MCF 10A (cell line): Measurements from ENCODE around the genes ERGIC3 and SPAG4.

DNA sequence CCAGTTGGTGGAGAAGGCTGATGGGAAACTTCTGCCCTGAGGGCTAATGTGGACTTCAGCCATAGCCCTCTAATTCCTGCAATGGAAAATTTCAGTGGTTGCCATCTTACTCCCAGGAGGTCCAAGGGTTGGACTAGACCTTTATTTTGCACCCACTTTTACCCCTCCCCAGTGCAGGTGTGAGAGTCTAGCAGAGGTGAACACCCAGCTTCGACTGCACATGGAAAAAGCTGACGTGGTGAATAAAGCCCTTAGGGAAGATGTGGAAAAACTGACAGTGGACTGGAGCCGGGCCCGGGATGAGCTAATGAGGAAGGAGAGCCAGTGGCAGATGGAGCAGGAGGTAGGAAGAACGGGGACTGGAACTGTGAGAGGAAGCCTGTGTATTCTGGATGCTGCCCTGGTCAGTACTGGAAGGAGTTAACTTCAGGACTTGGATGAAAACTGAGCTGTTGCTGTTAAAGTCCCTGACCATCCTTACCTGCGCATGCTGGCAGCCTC lies 10.5 kb downstream of the CEP250 start:
- PRO-cap = no peak
- RRBS = no CpG with 5 or more reads among the region's 6 CpGs

DNA sequence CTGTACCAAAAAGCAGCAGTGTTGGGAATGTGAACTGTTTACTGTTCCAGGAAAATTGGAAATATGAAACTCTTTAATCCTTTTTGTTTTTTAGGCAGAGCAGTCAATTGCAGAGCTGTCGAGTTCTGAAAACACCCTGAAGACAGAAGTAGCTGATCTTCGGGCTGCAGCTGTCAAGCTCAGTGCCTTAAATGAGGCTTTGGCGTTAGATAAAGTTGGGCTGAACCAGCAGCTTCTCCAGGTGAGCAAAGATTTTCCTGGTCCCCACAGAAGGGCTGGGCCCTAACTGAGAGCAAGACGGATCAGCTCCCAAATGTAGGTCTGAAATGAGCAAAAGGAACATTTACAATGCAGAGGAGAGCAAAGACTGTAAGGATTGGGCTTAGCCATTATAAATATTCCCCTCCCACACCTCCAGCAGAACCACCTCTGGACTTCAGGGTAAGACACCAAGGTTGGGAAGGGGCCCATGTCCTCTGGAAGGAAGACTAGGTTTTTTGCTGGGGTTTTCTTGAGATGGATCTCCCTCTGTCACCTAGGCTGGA lies 21.0 kb downstream of the CEP250 start:
- PRO-cap = no peak
- RRBS = no CpG with 5 or more reads among the region's 4 CpGs

- PRO-cap = bidirectional peak, plus-strand start at chr20:35542058, minus-strand start at chr20:35541930
- RRBS = 0% methylated on average over 2 of the region's 71 CpGs
Observed at GRCh38 chr20:35541311-35542740, at the start of gene ERGIC3. ERGIC3 (plus strand) TSS chr20:35542078.

GRCh38 chr20:35555937-35556526 lies 14.2 kb downstream of the ERGIC3 start:
- PRO-cap = no peak
- RRBS = no CpG with 5 or more reads among the region's 19 CpGs

- PRO-cap = no peak
- RRBS = no CpG with 5 or more reads among the region's 31 CpGs
Observed at GRCh38 chr20:35559947-35560776, 18.3 kb downstream of the ERGIC3 start.

- PRO-cap = bidirectional peak, plus-strand start at chr20:35615840, minus-strand start at chr20:35615568; bidirectional peak, plus-strand start at chr20:35616422, minus-strand start at chr20:35616269
- RRBS = under 1% methylated on average over 15 of the region's 73 CpGs
Observed at GRCh38 chr20:35615472-35616348, at the start of gene SPAG4. SPAG4 (plus strand) TSS chr20:35615829.

DNA sequence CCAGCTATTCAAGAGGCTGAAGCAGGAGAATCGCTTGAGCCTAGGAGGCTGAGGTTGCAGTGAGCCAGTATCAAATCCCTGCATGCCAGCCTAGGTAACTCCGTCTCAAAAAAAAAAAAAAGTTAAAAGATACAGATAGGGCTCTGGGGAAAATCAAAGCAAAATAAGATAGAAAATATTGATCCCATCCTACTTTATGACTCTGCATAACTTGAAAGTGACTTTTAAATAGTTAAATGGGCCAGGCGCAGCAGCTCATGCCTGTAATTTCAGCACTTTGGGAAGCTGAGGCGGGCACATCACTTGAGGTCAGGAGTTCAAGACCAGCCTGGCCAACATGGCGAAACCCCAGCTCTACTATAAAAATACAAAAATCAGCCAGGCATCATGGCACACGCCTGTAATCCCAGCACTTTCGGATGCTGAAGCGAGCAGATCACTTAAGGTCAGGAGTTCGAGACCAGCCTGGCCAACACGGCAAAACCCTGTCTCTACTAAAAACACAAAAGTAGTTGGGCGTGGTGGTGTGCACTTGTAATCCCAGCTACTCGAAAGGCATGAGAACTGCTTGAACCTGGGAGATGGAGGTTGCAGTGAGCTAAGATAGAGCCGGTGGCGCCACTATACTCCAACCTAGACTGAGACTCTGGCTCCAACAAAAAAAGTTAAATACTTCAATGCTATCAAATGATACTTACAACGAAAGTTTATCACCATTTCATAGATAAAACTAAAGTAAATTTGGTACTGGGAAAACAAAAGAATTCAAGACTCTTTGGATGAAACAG lies 6.7 kb downstream of the ROMO1 start:
- PRO-cap = no peak
- RRBS = no CpG with 5 or more reads among the region's 15 CpGs

DNA sequence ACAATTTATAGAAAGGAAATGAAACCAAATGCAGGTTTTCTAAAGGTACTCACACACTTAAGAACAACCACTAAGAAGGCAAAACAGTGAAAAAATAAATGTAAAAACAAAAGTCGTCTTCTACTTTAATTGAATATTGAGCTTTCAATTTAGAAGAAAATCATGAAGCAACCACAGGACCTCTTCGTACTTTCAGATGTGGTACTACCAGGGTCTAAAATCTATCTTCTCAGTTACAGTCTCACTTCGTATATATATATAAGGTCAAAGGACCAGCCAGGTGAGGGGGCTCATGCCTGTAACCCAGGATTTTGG lies 12.3 kb downstream of the ROMO1 start:
- PRO-cap = no peak
- RRBS = no CpG with 5 or more reads among the region's 3 CpGs

DNA sequence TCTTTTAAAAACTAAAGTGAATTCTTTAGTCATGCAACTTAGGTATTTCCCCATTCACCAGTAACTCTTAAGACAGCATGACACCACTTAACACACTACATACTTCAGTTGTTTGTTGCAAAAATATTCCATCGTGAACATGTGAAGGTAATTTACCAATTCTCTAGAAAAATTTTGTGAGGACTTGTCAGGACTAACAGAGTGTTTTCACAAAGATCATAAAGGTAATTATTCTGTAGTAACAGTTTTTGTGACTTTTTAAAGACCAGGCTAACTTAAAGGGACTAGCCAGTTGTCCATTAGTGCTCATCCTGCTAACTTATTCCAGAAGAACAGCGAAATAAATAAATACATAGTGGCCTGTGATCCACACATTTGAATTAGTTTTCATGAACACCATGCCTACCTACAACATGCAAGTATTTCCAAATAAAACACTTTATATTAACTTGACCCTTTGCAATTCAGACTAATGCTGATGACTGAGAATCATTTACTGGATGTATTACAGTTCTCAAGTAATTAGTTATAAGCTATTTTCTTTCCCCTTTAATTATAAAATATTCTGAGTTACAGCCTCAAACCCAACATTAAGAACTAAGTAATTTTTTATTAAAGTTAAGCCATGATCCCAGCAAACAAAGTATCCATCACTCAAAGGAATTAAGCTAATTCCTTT lies 11.9 kb downstream of the RBM39 start:
- PRO-cap = no peak
- RRBS = no CpG with 5 or more reads among the region's 2 CpGs

- PRO-cap = no peak
- RRBS = no CpG with 5 or more reads among the region's 4 CpGs
Observed at GRCh38 chr20:35736146-35736709, 5.8 kb downstream of the RBM39 start.

DNA sequence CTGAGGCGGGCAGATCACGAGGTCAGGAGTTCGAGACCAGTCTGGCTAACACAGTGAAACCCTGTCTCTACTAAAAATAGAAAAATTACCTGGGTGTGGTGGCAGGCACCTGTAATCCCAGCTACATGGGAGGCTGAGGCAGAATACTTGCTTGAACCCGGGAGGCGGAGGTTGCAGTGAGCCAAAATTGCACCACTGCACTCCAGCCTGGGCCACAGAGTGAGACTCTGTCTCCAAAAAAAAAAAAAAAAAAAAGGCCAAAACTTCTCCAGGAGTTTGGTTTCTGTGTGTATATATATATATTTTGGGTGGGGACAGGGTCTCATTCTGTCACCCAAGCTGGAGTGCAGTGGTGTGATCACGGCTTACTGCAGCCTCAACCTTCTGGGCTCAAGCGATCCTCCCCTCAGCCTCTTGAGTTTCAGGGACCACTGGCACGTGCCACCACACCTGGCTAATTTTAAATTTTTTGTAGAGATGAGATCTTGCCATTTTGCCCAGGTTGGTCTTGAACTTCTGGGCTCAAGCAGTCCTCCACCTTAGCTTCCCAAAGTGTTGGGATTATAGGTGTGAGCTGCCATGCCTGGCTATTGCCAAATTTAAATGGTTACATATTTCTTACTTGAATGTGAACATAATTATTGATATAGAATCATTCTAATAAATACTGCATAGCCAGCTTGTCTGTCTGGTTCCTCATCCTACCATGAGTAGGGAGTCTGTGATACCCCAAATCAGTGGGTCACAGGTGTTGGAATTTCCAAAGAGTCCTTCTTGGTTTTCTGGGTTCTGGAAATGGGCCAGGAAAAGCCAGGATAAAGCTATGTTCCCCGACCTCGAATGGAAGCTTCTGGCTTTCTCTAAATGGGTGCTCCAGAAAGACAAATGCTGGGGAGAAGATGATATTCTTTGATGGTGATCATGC lies 4.0 kb downstream of the PHF20 start:
- PRO-cap = no peak
- RRBS = no CpG with 5 or more reads among the region's 10 CpGs

- PRO-cap = no peak
- RRBS = no CpG with 5 or more reads among the region's 7 CpGs
Observed at GRCh38 chr20:35906820-35907633, 47.3 kb downstream of the SCAND1 start.

DNA sequence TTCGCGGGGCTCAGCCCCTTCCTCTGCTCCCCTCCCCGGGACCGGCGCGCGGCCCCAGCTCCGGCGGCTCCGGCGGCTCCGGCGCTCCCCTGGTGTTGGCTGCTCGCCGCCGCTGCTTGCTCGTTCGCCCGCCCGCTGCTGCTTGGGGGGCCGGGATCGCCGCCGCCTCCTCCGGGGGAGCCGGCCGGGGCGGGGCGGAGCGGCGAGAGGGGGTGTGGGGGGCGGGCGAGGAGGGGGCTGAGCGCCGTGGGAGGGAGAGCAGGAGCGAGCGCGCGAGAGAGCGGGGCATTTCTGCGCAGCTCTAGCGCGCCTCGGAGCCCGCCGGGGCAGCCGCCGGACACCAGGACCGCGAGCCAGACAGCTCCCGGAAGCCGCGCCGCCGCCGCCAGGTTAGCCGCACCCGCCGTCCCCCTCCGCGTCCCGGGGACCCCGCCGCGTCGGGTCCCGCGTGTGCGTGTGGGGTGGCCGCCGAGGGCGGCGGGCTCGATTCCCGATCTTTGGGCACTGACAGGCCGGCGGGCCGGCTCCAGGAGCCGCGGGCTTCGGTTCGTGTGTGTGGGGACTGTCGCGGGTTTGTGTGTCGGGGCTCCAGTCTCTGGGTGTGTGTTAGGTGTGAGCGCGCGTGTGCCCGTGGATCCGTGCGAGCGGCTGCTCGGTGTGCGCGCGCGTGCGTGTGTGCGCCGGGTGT lies 62.0 kb upstream of the EPB41L1 start:
- PRO-cap = bidirectional peak, plus-strand start at position 286 of the sequence, minus-strand start at position 118 of the sequence; bidirectional peak, plus-strand start at position 356 of the sequence, minus-strand start at position 363 of the sequence
- RRBS = under 1% methylated on average over 35 of the region's 100 CpGs

DNA sequence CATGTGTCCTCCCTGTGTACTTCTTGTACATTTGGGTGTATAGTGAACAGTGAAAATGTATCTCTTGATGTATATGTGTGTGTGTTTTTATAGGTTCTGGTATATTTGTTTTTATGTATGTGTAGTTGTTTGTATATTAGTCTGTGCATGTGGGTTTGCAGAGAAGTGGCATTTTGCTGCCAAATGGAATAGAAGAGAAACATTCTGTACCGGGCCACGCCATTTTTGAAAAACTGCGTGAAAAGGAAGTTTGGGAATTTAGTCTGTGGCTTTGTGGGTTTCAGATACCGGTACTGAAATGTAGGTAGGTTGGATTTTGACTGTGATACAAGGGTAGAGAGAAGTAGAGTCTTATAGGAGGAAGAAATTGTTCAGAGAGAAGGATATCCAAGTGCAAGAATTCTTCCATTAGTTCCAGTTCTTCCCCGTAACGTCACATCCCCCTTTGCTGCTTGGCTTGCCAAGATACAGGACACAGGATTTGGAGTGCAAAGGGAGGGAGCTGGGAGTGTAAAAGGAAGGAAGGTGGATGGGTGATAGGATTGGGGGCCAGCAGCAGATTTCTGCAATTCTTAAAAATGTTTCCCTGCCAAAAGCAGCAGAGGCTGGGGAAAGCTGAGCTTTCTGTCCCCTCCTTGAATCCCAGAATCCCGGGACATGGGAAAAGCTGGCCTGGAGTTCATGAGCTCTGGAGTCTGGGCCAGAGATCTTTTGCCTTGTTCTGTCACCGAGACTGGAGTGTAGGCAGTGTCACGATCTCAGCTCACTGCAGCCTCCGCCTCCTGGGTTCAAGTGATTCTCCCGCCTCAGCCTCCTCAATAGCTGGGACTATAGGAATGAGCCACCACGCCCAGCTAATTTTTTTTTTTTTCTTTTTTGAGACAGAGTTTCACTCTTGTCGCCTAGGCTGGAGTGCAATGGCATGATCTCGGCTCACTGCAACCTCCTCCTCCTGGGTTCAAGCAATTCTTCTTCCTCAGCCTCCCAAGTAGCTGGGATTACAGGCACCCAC lies 60.1 kb upstream of the EPB41L1 start:
- PRO-cap = no peak
- RRBS = 50% methylated on average over 4 of the region's 14 CpGs

DNA sequence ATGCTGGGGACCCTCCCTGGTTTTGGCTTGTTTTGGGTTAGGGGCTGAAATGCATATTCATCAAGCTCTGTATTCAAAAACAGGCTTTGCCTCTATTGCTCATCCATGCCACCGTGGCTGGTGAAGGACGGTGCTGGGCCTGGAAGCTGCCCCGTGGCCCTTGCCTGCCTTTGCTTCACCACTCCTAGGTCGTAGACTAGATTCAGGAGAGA lies 42.0 kb upstream of the EPB41L1 start:
- PRO-cap = no peak
- RRBS = no CpG with 5 or more reads among the region's 4 CpGs

DNA sequence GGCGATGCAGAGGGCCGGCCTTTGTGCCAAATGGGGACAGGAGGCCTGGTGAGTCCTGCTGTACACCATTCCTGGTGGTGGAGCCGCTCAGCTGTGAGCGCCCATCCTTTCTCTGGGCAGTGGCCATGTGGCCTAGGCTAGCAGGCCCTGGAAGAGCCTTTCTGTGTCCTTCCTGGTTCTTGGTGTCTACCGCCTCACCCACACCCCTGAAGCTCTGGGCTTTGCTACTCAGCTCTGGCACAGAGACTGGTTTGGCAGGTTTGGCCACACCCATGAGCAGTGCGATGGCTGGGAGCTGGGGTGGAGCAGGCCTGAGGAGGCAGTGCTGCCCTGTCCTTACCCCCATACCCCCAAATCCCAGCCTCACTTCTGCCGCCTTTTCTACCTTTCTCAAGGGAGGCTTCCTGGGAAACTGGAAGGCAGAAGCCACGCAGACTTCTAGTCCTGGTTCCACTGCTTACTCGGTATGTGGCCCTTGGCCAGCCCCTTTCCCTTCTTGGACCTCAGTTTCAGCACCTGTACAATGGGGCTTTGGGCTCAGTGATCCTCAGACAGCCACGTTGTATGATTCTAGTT lies 32.2 kb upstream of the EPB41L1 start:
- PRO-cap = no peak
- RRBS = no CpG with 5 or more reads among the region's 10 CpGs

- PRO-cap = no peak
- RRBS = no CpG with 5 or more reads among the region's 7 CpGs
Observed at GRCh38 chr20:36153462-36153888, 1.1 kb upstream of the EPB41L1 start.

DNA sequence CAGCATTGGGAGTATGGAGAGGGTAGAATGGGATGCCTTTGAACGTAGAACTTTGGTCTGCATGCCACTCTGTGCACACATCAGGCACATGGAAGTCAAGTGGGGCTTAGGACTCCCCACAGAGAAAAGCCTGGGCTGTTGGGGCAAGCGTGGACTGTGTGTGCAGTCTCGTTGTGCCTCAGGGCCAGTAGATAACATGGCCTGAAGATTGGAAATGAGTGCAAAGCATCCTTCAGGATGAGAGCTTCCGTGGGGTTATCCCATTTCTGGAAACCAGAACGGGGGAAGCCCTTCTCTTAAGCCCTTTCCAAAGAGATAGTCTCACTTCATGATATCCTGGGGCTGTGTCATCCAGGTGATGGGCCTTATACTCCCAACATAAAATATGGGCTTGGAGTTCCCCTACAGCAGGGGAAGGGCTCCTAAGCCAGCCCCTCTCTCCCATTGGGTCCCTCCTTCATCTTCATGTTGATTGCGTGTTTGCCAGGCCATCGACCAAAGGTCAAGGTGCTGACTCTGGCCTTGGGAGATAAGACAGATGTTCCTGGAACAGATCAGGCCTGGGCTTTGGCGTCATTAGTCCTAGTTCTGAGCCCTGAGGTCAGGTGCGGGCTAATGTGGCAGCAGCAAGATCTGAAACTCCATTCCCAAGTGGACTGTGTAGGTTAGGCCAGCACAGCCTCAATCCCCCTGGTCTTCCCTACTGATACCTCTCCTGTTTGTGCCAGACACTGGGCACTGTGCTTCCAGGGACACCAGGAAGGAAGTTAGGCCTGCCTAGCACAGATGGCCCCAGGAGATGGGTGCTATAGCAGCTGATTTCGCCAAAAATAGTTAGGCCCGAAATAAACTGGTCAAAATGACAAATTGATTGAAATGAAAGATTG lies 28.5 kb downstream of the EPB41L1 start:
- PRO-cap = no peak
- RRBS = no CpG with 5 or more reads among the region's 11 CpGs

GRCh38 chr20:36212057-36212681 lies 24.1 kb upstream of the AAR2 start:
- PRO-cap = no peak
- RRBS = no CpG with 5 or more reads among the region's 7 CpGs

DNA sequence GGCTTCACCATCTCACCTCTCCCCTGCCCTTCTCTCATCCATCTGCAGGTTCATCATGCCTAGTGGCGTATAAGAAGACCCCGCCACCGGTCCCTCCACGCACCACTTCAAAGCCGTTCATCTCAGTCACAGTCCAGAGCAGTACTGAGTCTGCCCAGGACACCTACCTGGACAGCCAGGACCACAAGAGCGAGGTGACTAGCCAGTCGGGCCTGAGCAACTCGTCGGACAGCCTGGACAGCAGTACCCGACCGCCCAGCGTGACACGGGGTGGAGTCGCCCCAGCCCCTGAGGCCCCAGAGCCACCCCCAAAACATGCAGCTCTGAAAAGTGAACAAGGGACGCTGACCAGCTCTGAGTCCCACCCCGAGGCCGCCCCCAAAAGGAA lies 44.7 kb upstream of the MYL9 start:
- PRO-cap = no peak
- RRBS = no CpG with 5 or more reads among the region's 17 CpGs